Type B pancreatic cell (in vitro differentiated cells): ENCODE measurements around the genes HDHD5 and MICAL3.

- PRO-cap = no peak
These were observed 4461.9 kb upstream of the OR11H1 start for GRCh38 chr22:11065895-11066599.

DNA sequence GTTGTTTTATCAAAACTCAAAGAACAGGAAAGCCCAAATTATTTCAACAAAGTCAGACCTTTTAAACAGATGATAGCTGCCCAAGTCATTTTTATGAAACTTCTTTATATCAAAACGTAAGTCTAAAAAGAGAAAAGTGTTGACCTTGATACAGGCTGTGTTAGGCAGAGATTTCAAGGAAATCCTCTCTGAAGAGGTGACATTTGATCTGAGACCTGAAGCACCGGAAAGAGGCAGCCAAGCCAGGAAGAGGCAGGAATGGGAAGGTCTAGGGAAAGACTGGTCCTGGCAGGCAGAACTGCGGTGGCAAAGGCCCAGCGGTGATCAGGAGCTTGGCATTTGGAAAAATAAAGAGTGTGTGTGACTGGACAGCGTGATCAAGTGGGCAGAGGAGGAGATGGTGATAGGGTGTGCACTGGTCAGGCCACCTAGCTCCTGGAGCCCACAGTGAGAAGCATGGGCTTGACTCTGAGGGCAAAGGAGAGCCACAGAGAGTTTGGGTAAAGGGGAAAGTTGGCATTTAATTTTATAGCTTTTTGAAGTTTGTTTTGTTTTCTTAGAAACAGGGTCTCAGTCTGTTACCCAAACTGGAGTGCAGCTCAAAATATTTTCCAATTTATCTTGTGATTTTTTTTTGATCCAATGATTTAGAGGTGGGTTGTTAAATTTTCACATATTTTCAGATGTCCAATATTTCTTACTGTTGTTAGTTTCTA lies 27.3 kb upstream of the GAB4 start:
- PRO-cap = no peak

- PRO-cap = no peak
These were observed 6.8 kb downstream of the TMEM121B start for GRCh38 chr22:17113958-17115083.

DNA sequence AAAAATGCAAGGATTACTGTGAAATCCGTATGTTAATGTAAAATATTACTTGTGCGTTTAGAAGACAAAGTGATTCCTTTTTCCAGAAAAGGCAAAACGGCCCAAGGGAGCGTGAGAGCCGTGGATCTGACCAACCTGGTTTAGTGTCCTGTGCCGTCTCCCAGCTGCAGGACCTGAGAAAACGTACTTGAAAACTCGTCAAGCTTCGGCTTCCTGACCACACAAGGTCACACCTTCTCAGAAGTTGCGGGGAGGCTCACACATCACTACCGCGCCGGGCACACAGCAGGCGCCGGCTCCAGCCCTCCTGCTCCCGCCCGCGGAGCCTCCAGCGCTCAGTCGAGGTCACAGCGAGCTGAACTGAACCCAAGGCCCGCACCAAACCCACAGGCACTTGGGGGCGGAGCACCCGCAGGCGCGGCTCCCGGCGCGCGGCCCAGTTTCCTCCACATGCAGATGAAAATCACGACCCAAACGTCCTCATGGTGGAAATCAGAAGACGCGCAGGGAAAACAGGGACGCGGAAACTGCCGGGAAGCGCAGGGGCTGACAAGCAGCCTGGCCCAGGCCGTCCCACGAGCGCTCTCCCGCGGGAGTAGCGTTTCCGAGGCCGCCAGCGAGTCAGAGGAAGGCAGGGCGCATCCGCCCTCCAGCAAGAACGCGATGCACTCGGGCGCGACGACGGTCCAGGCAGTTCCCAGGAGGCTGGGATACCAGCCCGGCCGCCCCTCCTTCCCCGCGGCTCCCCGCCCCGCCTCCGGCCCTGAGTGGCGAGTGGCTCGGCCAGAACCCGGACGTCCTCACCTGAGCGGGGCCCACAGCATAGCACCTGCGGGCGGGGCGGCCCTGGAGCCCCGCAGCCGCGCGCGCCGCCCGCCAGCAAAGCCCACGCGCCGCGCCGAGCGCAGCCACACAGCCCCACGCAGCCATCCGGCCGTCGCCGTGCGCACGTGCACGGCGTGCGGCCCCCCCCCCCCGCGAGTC lies at the start of gene HDHD5:
HDHD5 (minus strand) TSS at position 956 of the 984 bp plus-strand sequence.
- PRO-cap = bidirectional peak, plus-strand start at position 766 of the sequence, minus-strand start at position 586 of the sequence

- PRO-cap = no peak
These were observed 65.4 kb upstream of the CECR2 start for GRCh38 chr22:17303740-17304383.

GRCh38 chr22:17590753-17591563 lies 27.7 kb downstream of the SLC25A18 start:
- PRO-cap = unidirectional peak, minus-strand start at chr22:17591012; unidirectional peak, minus-strand start at chr22:17591175

- PRO-cap = no peak
These were observed 21.1 kb downstream of the ATP6V1E1 start for GRCh38 chr22:17607414-17607922.

- PRO-cap = no peak
These were observed 63.6 kb downstream of the BCL2L13 start for GRCh38 chr22:17701953-17702676.

DNA sequence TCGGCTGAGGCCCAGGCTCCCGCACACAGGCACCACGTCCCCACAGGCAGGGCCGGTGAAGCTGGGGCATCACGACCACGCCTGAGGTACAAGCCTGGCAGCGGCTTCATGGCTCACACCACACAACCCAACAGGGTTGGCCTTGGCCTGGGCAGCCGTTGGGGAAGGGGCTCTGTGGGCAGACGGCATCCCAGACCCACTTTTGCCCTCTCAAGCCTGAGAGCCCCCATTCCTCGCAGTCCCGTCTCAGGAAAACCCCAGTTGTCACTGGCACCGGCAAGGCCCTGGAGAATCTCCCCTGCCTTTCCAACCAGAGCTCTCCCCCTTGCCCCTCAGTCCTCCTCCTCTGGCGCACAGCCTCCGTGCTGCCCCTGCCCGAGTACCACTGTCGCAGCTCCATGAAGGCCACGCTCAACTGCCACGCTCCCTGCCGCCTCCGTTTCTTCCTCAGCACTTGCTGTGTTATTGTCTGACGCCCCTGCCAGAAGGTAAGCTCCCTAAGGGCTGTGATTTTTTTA lies 34.5 kb downstream of the BID start:
- PRO-cap = no peak

DNA sequence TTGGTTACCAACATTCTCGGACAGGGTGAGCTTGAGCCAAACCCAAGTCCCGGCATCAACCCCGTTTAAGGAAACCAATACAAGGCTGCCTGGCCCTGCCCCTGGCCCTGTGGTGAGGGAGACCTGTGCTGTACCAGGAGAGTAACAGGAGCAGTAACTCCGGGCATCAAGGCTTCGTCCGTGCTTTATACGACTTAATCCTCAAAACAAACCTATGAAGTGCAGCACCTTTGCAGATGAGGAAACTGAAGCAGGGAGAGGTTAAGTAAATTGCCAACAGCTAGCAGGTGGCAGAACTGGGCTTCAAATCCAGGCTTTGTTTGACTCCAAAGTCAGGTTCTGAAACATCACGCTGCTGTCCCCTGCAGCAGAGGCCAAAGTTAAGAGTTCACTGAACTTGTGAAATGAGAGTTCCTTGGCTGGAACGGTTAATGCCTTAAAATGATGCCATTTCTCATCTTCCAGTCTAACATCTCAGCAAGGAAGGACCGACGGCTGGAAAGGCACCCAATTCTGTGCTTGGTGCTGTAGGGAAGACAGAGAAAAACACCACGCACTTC lies 64.1 kb upstream of the BID start:
- PRO-cap = no peak

DNA sequence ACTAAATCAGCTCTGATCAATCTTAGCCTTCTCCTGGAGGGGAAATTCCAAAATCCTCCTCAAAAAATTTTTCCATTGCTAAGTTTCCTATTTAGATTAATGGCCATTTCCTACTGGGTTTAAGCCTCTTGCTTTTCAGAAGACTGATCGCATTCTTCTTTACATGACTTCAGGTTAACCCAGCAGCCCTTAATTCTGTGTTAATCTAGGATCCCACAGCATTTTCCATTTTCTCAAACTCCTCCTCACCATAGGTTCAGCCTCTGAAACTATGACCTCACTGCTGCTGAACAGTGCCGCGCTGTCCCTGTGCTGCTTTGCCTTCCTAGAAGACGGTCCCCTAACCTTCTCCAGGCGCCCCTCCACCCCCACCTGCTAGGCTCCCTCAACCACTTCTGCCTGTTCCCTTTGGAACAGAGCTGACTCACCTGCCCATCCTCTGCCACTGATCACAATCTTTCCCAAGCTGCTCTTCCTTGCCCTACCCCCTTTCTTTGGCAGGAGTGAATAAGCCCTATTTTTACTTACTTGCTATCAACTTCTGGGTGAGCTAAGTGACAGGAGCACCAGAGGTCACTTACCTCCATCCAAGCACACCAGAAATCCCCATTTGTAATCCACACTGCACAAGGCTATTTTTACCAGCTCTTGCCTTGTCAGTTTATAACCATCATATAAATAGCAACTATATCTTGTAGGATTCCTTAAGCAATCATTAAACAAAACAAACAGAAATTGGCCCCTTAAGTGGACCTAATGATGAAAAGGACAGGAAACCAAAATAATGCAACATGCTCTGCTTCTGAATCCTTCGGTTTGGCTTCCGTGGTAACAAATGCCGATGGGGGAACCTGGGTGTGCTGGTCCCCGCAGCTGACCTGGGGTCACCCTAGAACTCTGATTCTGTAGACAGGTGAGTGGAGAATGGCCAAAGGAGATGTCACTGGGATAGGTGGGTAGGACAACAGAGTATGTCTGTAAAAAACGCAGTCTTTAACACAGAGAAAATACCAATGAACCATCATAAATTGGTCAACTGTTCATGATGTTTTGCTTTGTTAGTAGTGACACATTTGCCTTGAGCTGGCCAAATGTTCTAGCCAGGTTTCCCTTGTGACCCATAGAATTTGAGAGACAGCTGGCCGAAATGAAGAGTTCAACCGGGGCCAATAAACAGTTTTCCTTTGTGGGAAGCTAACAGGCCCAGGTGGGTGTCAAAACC lies 116.1 kb upstream of the BID start:
- PRO-cap = no peak

- PRO-cap = no peak
These were observed 104.8 kb downstream of the MICAL3 start for GRCh38 chr22:17919481-17919969.

DNA sequence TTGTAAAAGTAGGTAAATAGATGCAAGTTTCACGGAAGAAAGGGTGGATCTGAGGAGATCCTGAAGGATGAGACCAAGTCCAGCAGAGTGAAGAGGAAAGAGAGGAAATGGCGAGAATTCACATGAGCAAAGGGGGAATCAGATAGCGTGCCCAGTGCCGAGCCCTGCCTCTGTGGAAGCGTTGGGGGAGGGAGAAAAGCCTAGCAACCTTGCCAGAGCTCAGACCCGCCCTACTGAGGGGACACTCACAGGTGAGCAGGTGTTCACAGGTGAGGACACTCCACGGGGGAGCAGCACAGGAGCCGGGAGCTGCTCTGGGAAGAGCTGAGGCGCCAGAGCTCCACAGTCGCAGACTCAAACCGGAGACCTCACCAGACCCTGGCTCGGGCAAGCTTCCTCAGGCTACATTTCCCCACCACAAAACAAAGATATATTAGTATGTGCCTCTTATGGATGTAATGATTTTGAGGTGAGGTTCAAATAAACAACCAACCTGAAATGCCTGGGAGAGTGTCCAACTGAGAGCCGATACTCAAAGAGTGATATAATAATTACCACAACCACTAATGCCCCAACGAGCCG lies 56.2 kb downstream of the MICAL3 start:
- PRO-cap = no peak

DNA sequence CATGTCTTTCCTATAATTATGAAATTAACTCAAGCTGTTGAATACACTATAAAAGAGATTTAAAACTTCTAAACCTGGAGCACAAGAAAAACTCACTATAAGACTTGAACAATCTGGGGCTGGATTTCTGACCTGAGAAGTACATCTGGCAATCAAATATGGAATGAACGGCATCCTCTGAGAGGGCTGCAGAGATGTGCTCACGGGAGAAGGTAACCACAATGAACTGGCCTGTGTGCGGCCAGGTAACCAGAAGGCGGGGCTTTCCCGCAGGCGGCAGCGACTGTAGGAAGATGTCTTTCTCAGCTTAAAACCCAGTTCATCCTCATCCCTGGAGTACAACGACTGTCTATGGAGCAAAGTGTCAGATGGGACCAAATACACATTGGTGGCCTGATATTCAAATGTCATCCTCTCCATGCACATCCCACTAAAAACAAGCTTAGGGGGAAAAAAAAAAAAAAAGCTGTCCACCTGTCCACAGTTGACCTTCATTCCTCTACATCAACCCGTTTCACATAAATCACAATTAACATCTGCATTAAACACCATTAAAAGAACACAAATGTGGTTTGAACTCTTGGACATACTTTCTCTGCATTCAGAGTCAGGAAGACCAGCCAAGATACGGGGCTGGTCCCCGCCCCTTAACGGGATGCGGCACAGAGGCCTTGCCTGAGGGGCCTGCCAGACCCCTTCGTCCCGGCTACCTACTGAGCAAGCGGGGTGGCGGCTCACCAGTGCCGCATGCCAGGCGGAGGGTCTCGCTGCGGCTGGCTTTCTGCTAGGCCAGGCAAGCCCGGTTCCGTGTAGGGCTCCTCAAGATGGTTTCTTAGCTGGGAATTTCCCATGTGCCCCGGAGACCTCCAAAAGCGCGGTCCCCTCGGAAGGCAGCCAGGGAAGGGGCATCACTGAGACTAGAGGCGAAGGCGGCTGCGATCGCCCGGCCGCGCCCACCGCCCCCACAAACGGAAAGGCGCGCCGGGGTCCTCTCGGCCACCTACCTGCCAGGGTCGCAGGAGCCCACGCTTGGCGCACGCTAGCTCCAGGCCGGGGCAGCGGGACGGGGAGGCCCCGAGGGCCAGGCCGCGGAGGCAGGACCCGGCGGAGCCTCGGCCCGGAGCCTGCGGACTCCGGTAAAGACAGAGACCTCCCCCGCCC lies 24.2 kb downstream of the MICAL3 start:
- PRO-cap = no peak

GRCh38 chr22:18024160-18025091 lies at the start of gene MICAL3:
MICAL3 (minus strand) TSS chr22:18024561.
- PRO-cap = unidirectional peak, minus-strand start at chr22:18024534

- PRO-cap = no peak
These were observed 8.7 kb upstream of the PEX26 start for GRCh38 chr22:18068918-18069610.

DNA sequence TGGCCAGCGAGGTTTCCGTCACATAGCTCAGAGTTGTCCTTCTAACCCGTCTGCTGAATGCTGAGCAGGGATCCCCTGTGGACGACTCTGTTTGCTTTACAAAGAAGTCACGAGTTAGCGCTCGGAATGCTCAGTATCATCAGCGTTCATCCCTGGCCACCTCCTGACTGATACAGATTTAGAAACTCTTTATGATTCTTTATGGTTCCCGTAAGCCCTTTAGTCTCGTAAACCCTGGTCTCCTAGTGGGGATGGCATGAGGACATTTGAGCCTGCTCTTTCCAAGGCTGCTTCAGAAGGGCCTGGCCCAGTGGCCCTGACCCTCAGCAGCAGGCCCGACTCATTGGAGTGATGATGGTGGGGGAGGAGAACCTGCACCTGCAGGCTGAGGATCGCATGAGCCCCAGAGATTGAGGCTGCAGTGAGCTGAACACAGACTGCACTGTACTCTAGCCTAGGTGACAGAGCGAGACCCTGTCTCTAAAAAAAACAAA lies 9.6 kb downstream of the PEX26 start:
- PRO-cap = no peak

GRCh38 chr22:18157311-18157715 lies 7.3 kb downstream of the USP18 start:
- PRO-cap = no peak

DNA sequence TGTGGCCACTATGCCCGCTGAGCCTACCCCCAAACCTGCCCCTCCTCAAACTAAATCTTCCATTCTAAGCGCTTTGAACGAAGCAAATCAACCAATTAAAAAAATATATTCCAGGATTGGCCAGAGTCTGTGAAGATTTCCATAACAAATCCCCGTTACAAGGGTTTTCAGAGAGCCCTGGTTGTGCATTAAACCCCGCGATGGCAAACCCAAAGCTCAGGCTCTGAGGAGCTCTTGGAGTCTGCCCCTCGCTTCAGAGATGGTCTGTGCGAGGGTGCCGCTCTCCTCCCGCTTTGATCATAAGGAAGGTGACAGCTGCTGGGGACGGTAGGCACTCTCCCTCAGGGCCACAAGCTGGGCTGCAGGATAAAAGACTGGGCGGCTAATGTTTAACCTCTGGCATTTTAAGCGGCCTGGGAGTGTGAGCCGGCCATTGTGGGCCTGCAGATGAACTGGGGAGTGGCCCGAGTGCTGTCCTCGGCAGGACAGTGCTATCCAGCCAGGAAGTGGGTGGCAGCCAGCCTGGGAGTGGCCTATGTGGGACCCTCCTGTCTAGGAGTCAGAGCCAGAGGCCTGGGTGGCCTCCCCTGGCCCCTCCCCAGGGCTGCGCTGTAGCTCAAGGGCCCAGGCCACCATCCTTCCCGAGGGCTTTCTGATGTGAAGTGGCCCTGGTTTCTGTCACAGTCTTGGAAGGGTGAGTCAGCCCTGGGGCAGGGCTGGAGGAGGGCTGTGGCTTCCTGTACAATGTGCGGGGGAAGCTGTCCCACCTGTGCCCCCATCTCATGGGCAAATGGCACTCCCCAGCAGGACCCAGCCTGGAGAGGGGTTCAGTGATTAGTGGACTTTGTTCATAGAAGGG lies 58.6 kb upstream of the PRODH start:
- PRO-cap = no peak

DNA sequence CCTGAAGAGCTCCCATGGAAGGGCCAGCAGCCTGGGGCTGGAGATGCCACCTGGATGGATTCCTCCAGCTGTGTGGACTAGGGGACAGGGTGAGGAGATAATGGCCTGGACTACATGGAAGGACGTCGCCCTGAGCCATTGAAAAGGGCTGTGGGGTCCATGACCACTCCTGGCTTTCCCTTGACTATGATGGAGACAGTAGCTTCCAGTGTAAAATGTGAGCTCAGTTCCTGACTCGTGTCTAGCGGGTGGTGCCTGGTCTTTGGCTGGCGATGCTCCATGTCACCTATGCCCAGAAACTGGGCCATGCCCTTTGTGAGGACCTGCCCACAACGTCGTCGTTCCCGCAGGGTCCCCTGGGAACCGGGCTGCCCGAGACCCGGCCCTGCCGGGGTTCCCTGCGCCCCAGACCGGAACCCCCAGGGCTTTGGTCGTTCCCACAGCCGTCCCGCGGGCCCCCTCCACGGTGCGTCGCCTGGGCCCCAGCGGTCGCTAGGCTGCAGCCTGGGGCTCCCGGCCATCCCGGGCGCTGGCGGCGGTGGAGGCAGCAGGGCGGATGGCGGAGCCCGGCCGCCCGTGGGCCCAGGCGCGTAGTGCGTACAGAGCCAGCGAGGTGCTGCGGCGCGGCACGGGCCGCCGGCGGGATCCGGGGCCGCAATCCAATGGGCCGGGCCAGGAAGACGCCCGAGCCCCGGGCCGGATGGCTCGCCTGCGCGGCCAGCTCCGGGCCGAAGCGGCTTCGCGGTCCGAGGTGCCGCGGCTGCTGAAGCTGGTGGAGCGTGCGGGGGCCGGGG lies 93.0 kb downstream of the DGCR2 start:
- PRO-cap = no peak